ENCODE results near the gene ZNF132.

- RRBS, result no CpG with 5 or more reads among the region's 15 CpGs
Measured at GRCh38 chr19:58417186-58417844, 8.9 kb downstream of the ZNF584 start.

- RRBS, result no CpG with 5 or more reads among the region's 22 CpGs
Measured at GRCh38 chr19:58440013-58440329, at the start of gene ZNF132. Gene ZNF132 (minus strand): TSS chr19:58440153.

GRCh38 chr19:58472070-58472859 is 3.9 kb upstream of the ZNF446 start:
- RRBS, result no CpG with 5 or more reads among the region's 19 CpGs

- RRBS, result 4% methylated on average over 5 of the region's 43 CpGs
Measured at GRCh38 chr19:58475318-58476075, 655 bp upstream of the ZNF446 start.

DNA sequence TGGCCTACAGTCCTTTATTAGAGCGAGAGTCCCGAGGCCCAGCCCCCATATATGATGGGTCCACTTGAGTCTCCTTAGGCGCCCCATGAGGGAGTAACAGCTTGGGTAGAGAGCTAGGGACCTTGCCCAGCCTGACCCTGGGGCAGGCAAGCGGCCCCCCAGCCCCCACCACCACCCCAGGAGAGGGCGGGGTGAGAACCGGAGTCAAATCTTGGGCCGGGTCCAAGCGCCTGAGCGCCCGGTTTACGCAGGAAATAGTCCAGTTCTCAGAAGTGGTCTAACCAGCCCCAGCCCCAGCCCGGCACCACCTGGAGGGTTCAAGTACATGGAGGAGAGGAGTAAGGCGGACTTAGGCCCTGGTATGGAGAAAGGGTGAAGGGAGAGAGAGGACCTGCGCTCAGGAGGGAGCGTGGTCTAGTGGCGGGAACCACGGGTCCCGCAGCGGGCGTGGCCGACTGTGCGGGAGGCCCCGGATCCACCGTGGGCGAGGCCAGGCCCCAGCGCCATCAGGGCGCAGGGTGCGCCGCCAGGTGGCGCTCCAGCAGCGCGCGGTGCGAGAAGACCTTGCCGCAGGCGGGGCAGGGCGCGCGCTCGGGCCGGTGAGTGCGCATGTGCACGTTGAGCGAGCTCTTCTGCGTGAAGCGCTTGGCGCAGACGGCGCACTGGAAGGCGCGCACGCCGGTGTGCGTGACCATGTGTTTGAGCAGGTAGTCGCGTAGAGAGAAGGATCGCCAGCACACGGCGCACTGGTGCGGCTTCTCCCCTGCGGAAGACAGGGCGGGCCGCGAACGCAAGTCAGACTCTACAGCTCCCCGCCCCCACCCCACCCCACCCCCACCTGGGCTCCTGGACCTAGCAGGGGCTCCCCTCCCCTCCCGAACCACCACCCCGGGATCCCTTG is 2.0 kb upstream of the SLC27A5 start:
- RRBS, result under 1% methylated on average over 11 of the region's 68 CpGs

- RRBS, result 2% methylated on average over 10 of the region's 41 CpGs
Measured at GRCh38 chr19:58518623-58519449, 774 bp downstream of the ZBTB45 start.

GRCh38 chr19:58553753-58554771 is 843 bp downstream of the CHMP2A start:
- RRBS, result no CpG with 5 or more reads among the region's 28 CpGs

- RRBS, result no CpG with 5 or more reads among the region's 7 CpGs
Measured at GRCh38 chr19:58557710-58558089, 711 bp downstream of the UBE2M start.